Fibroblast of the aortic adventitia (primary cell): ENCODE results near the gene PIGR.

DNA sequence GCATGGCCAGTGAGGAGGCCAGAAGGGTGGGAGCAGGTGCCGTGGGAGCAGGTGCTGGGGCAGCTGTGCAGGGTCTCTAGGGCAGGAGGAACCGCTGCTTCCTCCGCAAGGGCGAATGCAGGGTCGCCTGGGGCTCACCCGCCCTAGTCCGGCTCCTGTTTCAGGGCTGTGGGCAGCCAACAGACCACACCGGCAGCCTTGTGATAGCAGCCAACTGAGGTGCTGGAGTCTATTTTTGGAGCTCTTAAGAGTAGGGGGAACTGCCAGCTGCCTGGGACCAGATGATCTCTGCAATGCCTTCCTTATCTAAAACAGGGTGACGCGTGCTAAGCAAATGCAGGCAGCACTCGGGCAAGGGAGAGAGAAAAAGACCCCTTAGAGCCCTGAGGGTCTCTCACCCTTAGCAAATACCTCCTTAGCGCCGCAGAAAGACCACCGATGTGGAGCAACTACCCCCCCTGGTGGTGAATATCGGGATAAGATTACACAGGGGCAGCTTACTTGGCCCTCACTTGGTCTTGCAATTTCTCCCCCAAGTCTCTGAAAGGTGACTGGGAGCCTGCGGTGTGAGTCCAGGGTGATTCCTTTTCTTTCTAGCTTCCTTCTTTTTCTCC is 20.7 kb upstream of the MAPKAPK2 start:
- CAGE, long polyA plus RNA, result no peak

GRCh38 chr1:206666951-206667332 is 17.8 kb upstream of the MAPKAPK2 start:
- CAGE, long polyA plus RNA, result no peak

DNA sequence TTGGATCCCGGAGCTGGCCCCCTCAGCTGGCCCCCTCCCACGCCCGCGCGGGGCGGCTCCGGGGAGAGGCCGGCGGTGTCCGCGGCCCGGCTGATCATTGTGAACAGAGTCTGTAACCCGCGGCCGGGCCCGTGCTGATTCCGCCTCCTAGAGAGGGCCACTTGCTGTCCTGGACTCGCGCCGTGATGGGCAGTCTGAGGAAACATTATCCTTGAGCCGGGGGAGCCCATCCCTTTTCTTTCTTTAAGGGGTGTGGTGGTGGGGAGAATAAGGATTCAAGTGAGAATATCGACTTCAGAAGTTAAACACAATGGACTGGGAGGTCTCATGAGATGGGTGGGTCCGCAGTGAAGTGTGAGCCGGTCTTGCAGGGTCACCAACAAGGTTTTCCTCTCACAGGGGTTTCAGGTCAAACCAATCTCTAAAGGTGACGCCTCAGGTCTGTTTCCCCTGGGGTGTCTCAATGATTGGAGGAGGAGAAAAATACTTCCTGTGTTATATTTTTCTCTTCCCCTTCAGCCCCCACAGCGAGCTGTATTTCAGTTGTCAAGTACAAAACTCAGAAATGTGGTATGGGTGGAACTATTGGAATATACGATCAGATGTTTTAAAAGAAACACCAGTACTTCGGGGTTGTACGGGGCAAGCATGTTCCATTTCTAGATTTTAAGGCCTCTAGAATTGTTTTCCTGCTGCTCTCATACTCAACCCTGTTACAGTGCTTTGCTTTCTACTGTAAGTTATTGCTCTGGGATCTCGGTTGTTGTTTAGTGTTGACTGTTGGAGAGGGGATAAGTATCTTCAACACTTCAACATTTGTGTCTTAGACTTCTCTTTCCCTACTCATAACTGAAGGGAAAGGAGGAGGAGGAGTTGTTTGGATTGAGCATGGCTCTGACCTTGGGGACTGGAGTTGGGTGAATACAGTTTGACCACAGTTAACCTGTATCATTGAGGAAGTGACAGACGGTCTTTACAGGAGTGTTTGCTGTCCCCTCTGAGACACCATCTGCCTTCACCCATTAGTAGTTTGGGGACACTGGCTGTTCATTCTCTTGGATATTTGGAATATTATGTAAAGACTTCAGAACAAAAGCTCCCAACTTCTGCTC is 1.8 kb downstream of the MAPKAPK2 start:
- CAGE, long polyA plus RNA, result no peak

GRCh38 chr1:206690394-206691110 is 5.8 kb downstream of the MAPKAPK2 start:
- CAGE, long polyA plus RNA, result no peak

DNA sequence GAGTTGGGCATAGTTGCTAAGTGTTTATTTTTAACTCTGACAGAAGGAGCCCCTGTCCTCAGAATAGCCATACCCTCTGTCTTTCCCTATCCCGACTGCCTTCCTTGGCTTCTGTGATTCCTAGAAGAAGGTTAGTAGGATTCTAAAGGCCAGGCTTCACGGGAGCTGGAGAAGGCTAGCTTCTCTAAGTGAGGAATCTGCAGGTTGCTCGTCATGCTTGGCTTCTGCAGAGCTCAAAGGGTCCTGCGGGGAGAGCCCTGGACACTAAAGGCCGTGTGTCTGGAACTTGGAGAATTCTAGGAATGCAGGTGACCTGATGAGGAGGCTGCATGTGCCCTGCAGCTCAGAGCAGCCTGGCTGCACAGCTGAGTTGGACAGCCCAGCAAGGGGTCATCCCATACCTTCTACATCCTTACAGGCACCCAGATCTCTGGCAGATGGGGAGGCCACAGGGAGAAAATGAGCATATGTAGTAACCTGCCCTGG is 9.8 kb downstream of the MAPKAPK2 start:
- CAGE, long polyA plus RNA, result no peak

DNA sequence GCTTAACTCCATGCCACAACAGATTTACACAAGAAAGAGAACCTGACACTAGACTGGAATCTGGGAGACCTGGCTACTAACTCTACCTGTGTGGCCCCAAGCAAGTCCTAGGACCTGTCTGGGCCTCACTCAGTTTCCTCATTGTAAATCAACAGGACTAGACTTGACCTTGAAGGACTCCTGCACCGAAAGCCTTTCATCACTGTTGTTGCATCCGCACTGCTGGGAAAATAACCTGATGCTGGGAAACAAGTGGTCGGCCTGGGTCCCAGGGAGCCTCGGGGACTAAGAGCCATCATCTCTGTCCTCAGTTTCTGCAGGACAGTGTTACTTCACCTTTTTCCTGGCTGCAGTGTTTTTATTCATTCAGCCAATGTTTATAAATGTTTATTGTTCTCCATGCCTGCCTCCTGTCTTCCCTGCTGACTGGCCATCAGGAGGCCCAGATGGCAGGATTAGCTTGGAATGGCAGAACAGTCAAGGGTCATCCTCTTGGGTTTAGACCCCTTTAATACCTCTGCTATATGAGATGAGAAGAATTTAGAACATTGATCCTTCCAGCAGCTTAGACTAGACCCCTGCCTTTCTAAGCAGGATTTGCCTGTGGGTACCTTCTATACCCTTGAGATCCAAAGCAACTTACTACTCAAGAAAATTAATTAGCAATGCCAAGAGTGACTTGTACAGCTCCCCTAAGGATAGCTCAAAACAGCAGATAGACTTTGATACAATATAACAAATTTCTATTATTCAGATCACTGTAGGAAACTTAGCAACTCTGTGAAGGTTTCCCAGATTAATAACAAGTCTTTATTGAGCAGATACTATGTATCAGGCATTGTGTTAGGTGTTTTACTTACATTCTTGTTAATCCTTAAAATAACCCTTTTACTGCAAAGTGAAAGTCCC is 13.3 kb downstream of the MAPKAPK2 start:
- CAGE, long polyA plus RNA, result no peak

DNA sequence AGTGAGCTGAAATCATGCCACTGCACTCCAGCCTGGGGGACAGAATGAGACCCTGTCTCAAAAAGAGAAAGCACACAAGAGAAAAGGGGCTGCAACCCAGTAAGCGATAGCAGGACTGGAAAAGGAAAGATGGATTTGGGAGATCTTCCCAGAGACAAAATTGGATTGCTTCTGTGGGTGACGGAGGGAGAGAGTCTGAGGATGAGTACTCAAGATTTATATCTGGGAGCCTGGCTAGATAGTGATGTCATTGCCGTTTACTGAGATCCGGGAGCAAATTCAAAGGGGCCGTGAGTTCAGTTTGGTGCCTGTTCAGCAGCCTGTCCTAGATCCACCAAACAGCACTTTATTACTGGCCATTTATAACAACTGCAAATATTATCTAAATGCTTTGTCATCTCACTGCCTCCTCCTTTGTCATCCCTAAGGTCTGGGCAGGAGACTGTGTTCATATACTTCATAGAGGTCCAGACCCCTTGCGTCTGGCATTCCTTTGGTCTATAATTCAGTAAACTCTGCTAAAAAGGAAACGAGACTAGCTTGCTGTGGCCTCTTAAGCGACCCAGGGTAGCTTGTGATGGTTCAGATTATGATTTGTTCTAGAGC is 29.2 kb downstream of the MAPKAPK2 start:
- CAGE, long polyA plus RNA, result no peak

- CAGE, long polyA plus RNA, result no peak
Observed at GRCh38 chr1:206732098-206733152, 38.1 kb upstream of the IL19 start.

DNA sequence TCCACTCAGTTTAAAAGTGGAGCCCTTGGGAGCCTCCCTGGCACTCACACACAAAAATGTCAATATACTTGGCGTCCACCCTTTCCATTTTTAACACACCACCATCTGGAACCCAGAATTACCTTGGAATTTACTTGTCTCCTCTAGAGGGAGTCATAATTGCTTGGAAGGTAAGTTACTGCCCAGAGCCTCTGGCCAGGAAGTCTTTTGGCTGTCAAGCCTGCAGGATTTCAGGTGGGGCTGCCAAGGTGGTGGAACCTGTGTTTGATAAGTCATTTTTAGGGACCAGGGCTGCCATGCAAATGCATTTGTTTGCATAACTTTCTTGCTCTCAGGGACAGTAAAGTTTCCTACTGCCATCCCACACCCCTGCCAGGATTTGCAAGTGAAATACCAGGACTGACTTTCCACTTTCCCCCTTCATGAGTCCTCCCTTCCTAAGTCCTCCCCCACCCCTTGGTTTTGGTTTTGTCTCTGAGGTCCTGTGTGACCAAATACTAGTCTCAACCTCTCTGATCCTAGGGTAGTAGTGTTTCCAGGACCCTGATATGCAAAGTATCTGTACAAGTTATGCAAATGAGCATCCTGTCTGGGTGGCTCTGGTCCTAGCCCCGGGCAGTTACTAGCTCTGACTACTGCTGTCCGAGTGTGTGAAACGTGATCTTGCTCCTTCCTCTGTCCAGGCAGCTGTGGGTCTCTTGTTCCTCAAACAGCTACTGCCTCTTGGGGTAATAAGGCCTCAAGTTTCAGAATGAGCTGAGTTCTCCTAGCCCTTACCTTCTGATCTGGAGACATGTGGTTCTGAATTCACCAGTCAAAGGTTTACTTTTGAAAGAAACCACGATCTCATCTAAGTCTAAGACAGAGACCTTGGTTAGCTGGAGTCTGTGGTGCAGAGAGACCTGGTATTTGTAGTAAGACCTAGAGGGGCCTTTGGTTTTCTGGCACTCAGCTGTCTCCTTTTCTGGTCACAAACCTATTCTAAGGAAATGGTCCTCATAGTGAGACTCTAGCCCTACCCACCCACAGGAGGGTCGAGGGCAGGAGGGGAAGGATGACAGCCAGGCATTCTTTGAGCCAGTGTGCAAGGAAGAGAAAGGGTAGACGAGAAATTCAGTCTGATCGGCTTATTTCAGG is 31.2 kb upstream of the IL19 start:
- CAGE, long polyA plus RNA, result no peak

- CAGE, long polyA plus RNA, result no peak
Observed at GRCh38 chr1:206779579-206779841, 7.2 kb upstream of the IL10 start.

- CAGE, long polyA plus RNA, result no peak
Observed at GRCh38 chr1:206865904-206866504, 581 bp downstream of the IL20 start.

GRCh38 chr1:206921387-206921804 is 345 bp downstream of the FCMR start:
- CAGE, long polyA plus RNA, result no peak

GRCh38 chr1:206932799-206933373 is 11.1 kb upstream of the FCMR start:
- CAGE, long polyA plus RNA, result no peak

GRCh38 chr1:206946036-206946755 is at the start of gene PIGR:
Gene PIGR (minus strand): TSS chr1:206946466.
- CAGE, long polyA plus RNA, result no peak

DNA sequence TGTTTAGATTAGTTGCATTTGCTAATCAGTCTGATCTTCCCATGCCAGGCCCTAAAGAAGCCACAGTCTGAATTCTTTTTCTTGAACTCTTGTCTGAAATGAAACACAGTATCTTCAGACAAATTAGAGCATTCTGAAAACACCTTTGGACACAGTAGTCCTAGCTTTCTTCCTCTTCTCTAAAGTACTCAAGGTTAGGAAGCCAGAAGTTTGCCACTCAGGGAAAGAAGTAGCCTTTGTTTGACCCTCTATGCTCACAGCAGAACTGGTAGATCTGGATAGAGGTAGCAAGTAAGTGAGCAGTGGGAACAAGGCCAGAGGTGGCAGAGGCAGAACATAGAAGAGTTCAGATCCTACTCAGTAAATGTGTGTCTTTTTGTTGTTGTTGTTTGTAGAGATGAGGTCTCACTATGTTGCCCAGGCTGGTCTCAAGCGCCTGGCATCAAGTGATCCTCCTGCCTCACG is 7.3 kb upstream of the PIGR start:
- CAGE, long polyA plus RNA, result no peak

GRCh38 chr1:207007122-207007910 is 25.2 kb downstream of the C1orf116 start:
- CAGE, long polyA plus RNA, result no peak

DNA sequence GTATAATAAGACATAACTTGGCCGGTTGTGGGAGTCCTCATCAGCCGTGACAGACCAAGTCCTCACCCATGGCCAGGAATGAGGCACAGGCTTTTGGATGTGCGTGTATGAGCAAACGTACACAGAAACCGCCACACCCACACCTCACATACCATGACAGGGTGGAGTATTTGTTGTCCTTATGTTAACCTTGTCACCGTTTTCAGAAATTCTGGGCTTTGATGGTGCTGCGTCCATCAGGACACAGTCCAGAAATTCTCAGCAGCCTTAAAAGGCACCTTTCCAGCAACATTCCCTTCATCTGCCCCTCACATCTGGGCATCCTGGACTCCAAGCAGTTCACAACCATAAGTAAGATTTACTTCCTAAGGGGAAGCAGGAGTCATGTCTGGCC is 12.4 kb downstream of the C1orf116 start:
- CAGE, long polyA plus RNA, result no peak

DNA sequence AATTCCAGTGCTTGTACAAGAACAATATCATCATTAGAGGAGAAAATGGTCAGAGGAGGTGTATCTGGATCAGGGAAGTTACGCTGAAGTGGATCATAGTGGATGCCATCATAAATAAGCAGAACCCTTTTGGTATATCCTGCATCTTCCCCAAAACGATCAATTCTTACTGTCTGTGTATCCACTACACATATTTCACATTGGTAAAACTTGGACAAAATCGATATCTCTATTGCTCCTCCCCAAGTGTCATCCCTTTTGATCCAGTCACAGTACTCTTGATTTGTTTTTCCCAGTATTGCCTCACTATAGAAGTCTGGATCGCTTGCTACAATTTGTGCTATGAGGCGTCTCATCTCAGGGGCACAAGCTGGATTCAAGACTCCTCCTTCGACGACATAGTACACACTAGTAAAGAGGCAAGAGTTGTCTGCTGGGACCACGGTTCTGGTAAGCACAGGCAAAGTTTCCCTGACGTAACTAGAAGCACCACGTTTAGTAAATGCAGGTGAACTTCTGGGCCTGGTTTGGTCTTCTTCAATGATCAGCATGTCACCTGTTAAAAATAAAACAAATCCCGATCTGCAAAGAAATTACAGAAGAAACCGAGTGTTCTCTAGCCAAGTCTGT is 1.7 kb downstream of the YOD1 start:
- CAGE, long polyA plus RNA, result no peak

DNA sequence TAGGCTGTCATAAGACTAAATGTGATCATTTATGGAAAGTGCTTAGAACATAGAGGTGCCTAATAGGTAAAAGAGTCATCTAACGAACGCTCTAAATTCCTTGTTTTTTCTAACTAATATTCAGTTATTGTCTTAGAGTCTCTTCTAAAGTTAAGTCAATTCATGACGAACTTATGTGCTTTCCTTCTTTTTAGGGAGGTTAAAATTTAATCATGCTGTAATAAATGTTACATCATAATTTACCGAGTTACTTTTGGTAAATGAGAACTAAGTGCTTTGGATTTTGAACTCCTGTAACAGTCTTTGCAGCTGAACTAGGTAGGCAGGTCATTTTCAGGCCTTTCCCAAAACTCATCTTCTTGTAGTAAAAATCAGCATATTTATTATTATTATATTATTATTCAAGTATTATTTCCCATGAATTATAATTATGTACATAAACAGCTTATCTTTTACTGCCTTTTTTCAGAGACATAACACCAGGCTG is 81.2 kb upstream of the CD55 start:
- CAGE, long polyA plus RNA, result no peak

DNA sequence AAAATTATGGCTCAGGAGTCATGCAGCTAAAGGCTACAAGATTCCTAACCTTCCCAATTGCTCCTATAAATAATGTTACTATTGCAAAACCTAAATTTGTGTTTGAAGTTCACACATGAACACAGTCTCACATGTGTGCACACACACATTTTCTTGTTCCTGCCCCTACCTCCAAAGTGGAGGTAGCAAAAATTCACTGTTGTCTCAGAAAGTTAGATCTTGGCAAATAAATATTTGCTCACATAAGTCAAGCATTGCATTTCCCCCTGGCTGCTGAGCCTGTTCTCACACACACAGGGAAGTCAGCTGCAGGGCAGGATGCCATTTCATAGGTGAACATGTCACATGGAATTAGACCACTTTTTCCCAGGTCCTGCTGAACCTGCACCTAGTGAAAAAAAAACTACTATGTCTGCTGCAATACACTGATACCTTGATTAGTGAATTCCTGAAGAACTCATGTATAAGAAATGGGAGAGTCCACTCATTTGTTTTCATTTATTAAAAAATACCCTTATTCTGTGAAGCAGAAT is 5.4 kb upstream of the CD55 start:
- CAGE, long polyA plus RNA, result no peak